A375 (cell line): ENCODE measurements around a stretch of chr10.

GRCh38 chr10:22320499-22320749 is 475 bp upstream of the BMI1 start:
- RAMPAGE, long total RNA, result no peak

GRCh38 chr10:22325050-22326418 is 4.6 kb downstream of the BMI1 start:
- RAMPAGE, long total RNA, result no peak

DNA sequence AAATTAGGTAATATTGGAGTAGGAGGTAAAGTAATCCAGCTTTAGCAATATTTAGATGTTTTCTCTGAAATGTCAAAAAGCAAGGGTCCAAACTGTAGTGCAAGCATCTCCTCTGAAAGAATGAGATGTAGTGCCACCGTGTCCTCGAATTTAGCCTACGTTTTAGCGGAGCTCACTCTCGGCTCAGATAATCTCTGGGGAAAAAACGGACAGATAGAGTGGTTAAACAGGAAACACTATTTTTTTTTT is 5.4 kb upstream of the SPAG6 start:
- RAMPAGE, long total RNA, result no peak

DNA sequence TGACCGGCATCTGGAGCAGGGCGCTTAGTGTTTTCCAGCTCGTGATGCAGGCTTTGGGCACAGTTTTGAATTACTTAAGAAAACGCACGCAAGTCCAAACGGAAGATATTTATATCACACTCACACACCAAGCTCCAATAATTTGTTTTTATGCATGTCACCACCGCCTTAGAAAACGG is 3.8 kb upstream of the SPAG6 start:
- RAMPAGE, long total RNA, result no peak

DNA sequence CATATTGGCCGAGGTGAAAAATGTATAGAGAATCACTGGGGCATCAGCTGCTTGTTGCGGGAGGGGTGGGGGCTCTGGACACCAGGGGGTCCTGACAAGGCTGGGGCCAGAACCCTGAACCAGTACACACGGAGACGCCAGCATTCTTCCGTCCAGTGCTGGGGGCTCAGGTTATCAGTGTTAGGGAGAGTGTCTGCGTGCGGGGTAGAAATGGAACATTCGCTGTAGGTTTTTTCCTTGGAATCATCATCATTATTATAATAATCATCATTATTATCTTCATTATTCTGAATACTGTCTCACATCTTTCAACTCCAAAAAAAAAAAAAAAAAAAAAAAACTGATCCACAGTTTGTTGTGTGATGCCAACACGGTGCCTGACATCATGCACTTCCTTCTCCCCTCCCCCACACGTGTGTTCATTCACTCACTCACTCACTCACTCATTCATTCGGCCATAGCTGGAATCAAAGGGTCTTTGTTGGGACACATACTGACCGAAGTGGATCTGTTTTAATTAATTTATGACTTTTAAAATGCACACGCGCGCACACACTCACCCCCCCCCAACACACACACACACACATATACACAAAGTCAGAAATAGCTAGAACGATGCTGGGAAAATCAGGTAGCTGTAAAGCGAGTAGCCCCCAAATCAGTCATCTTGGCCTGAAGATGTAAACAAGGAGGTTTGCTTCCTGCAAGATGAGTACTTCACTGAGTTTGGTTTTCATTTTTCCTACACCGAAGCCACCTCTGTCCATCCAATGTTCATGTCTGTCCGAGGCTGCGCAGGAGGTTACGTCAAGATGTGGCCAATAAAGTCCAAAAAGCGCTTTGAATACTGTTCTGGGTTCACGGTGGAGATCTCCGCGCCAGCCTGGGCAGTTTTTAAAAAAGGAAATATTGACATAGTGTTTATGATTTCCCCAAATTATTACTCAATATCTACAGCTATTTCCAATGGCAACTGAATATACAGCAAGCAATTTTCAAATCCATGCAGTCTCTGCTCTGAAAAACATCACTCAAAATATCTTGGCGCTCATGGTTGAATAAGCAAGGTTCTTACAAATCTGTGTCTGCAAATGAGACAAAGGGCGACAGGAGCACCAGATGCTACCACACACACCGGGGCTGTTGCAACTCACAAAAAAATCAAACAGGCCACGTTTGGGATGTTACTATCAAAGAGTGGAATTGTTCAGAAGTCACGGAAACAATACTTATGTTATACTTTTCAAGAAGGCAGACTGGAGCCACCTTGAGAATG is 177.5 kb downstream of the PIP4K2A start:
- RAMPAGE, long total RNA, result no peak

GRCh38 chr10:22550379-22551063 is 163.9 kb downstream of the PIP4K2A start:
- RAMPAGE, long total RNA, result no peak

- RAMPAGE, long total RNA, result no peak
Observed at GRCh38 chr10:22596785-22597589, 117.4 kb downstream of the PIP4K2A start.

GRCh38 chr10:22629778-22630209 is 84.6 kb downstream of the PIP4K2A start:
- RAMPAGE, long total RNA, result no peak

GRCh38 chr10:22849337-22849959 is 78.4 kb upstream of the ARMC3 start:
- RAMPAGE, long total RNA, result no peak

GRCh38 chr10:23096826-23097175 is 1.4 kb downstream of the MSRB2 start:
- RAMPAGE, long total RNA, result no peak

DNA sequence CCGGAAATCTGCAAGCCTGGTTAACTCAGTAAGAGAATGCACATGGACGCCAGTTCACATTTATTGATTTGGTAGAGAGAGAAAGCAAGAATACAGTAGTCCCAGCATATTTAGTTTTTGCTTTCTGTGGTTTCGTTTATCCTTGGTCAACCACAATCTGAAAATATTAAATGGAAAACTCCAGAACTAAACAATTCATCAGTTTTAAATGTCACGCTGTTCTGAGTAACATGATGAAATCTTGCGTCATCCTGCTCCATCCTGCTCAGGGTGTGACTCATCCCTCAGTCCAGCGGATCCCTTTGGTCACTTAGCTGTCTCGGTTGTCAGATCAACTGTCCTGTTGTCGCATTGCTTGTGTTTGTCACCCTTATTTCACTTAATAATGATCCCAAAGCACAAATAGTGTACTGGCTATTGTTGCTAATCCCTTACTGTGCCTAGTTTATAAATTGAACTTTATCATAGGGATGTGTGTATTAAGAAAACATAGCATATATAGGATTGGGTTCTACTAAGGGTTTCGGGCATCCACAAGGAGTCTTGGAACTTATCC is 73.5 kb downstream of the OTUD1 start:
- RAMPAGE, long total RNA, result no peak

GRCh38 chr10:23821980-23822237 is 383.0 kb downstream of the OTUD1 start:
- RAMPAGE, long total RNA, result no peak

GRCh38 chr10:24119907-24120171 is 89.1 kb upstream of the KIAA1217 start:
- RAMPAGE, long total RNA, result no peak

- RAMPAGE, long total RNA, result no peak
Observed at GRCh38 chr10:24207865-24208649, 881 bp upstream of the KIAA1217 start.

GRCh38 chr10:24213825-24214256 is 4.9 kb downstream of the KIAA1217 start:
- RAMPAGE, long total RNA, result no peak

DNA sequence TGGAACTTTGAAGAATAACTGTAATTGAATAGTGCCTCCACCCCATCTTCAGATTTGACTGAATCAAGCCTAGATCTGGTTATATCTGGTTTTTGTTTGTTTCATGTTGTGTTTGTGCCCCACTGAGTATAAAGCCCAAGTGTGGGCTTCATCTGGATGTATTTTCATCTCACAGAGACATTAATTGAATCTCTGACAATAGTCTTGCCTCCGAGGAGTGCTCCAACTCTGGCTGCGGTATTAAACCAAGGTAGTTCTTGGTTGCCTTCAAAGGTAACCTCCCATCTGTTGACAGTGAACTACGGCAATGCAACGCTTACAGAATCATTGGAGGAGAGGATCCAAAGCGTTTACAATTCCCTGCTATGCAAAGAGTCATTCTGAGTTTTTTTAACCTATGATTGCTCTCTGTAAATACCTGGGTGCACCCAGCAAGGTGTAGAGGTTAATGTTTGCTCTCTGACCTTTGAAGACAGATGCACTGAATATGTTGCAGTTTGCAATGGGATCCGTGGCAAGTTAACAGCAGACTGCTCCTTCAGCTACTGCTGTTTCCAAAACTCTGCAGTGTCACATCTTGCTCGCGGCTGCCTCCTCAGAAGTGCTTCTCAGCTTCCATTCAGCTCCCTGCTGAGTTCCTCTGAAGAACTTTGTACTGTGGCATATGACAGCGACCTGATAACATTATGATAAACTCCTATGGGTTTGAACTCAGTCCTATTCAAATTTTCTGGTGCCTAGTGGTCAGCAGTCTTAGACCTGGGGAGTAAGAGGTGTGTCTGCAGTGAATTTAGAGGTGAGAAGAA is 28.9 kb downstream of the KIAA1217 start:
- RAMPAGE, long total RNA, result no peak

DNA sequence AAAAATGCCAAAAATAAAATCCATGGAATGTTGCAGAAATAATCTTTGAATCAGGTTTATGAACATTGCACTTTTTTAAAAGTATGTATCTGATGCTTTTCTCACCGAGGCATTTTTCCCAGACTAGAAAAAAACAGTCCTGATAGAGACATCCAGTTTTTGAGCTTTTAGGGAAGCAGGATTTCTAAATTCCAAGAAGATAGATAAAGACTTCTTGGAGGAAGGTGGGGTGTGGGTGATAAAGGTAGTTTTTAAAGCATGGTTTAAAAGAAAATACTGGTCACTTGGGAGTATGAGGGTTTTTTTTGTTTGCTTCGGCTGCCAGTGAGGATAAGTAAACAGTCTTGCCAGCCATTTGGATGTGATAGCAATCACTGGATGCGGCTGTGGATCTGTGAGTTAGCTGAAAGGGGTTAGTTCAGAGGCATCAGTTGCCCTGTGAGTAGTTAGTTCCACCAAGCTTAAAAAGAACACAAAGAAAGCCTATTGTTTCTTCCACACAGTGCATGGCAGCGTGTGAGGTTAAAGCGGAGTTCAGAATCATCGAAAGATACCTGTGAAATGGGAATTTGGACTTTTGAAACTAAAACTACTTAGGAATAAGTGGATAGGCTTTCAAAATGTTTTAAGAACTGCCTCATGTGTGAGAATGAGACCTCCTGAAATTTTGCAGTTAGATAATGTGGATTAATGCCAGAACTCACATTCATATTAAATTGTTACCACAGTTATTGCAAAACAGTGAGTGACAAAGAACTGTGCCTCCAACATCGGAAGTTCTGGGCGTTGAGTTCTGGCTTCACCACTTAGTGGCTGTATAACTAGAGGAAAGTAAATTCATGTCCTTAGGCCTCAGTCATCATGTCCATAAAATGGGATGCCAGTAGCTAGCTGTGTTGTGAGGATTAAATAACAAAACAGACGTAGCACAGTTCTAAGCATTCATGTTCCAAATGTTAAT is 31.1 kb downstream of the KIAA1217 start:
- RAMPAGE, long total RNA, result no peak

- RAMPAGE, long total RNA, result no peak
Observed at GRCh38 chr10:24241519-24241913, 32.6 kb downstream of the KIAA1217 start.

DNA sequence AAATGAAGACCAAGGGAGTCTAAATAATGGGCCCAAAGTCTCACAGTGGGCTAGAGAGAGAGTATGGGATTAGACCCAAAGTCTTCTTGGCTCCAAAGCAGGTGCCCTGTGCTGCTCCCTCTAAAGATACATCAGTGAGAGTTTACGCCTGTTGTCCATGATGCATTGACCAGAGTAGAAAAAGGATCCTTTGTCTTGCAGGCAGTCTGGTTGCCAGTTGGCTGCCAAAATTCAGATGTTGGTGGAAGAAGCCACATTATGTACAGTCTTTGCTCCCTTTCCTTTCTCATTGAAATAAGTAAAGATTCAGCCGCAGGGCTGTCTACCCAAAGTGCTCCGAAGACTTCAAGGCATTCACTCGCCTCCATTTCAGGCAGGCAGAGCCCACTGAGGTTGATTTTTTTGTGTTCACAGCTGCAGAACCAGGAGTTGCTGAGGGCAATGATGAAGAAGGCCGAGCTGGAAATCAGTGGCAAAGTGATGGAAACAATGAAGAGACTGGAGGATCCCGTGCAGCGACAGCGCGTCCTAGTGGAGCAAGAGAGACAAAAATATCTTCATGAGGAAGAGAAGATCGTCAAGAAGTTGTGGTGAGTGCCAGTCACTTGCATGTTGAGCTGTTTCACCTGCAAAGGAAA is 210.7 kb downstream of the ARHGAP21 start:
- RAMPAGE, long total RNA, result no peak

- RAMPAGE, long total RNA, result no peak
Observed at GRCh38 chr10:24532066-24532642, 191.5 kb downstream of the ARHGAP21 start.